GM19240 (cell line): ENCODE measurements around the gene PTDSS2.

- RRBS: no CpG with 5 or more reads among the region's 19 CpGs
Measured at GRCh38 chr11:205894-206857, 1.0 kb downstream of the BET1L start.

DNA sequence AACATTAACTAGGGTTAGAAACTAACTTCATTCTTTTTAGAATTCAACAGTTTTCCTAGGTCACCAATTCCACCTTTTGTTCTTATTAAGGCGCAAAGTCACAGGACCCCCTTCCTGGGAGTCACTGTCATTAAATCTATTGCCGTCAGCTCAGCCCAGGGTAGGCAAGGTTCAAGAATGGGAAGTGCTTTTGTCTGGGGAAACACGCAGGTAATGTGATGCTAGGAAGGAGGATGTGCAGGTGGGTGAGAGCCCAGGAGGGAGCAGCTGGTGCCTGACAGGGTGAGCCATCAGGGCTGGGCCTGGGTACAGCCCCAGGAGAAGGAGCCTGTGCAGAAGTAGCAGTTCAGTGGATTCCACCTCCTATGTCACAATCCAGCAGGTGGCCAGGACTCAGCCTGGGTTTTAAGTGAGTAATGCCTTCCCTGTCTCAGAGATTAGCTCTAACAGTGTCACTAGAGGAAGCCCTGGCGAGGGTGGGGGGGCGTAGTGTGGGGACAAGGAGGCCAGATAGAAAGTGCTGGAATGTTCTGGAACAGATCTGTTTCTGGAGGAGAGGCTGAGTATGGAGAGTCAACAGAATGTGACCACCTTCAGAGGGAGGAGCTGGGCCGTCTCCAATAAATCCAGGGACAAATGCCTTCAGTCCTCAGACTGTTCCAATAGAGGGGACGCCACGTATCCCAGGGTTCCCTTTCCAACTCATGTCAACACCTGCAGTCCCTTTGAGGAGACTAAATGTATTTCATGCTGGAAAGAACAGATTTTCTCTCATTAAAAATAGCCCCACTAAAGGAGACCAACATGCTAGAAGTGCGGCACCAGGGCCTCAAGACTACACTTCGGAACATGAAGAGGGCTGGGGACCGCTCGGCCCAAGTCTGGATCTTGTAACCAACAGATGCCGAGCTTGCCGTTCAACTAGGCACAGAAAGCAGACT, 8.2 kb downstream of the RIC8A start:
- RRBS: no CpG with 5 or more reads among the region's 14 CpGs

GRCh38 chr11:238732-239171, 2.0 kb downstream of the PSMD13 start:
- RRBS: no CpG with 5 or more reads among the region's 3 CpGs

DNA sequence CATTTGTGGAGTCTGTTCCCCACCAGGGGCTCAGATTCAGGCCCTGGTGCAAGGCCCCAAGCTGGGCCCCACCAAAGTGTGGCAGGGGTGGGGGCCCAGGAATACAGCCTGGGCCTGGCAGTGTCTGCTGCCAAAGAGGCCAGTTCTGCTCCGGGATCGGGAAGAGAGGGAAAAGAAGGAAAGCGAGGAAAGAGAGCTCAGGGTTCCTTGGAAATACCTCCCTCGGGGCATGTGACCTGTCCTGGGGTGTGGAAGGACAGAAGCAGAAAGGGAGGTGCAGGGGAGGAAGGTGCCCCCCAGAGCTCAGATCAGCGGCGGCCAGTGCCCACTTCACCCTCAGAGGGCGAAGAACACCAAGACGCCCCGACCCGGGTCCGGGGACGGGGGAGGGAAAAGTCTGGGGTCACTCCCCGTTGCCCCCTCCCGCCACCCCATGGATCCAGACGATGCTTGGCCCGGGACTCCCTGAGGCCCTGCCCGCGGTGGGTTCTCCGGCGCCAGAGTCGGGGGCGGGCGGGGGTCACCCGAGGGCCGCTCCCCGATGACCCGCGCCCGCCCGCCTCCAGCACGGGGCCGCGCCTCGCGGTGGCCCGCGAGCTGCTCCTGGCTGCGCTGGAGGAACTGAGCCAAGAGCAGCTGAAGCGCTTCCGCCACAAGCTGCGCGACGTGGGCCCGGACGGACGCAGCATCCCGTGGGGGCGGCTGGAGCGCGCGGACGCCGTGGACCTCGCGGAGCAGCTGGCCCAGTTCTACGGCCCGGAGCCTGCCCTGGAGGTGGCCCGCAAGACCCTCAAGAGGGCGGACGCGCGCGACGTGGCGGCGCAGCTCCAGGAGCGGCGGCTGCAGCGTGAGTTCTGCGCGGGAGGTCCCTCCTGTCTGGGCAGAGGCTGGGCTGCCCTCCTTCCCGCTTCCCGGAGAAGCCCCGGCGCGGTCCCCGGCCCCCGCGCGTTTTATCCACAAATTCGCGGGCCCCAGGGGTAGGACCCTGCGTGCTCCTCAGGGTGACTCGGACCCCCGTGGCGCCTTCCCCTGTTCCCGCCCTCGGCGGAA, 879 bp downstream of the NLRP6 start:
- RRBS: 24% methylated on average over 17 of the region's 89 CpGs

- RRBS: no CpG with 5 or more reads among the region's 26 CpGs
Measured at GRCh38 chr11:304310-304712, 3.3 kb upstream of the IFITM2 start.

DNA sequence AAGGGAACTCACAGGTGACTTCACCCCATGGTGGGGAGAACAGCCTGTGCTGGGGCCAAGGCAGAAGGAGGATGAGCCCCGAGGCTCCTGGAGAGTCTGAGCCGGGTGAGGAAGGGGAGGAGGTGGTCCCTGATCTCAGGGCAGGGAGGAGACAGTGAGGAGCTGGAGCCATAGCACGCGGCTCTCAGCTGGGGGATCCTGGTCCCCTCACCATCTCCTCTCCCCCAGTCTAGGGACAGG, 1.1 kb downstream of the IFITM2 start:
- RRBS: no CpG with 5 or more reads among the region's 4 CpGs

GRCh38 chr11:313564-313787, 364 bp upstream of the IFITM1 start:
- RRBS: no CpG with 5 or more reads among the region's 4 CpGs

DNA sequence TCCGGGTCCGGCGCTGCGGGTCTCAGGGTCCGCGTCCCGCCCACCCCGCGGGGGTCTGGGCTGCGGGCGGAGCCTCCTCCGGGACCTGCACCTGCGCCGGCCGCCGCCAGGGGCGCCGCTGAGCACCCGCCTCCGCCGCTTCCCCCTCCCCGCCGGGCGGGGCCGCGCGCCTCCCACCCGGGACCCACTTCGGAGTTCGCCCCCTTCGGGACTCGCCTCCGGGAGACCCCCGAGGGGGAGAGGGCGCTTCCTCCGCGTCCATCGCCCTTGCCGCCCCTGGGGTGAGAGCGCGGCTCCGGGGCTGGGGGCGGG, 2.2 kb downstream of the IFITM3 start:
- RRBS: no CpG with 5 or more reads among the region's 43 CpGs

GRCh38 chr11:324755-325461, 4.2 kb upstream of the IFITM3 start:
- RRBS: no CpG with 5 or more reads among the region's 26 CpGs

GRCh38 chr11:326948-328153, 6.7 kb upstream of the IFITM3 start:
- RRBS: 17% methylated on average over 1 of the region's 24 CpGs

DNA sequence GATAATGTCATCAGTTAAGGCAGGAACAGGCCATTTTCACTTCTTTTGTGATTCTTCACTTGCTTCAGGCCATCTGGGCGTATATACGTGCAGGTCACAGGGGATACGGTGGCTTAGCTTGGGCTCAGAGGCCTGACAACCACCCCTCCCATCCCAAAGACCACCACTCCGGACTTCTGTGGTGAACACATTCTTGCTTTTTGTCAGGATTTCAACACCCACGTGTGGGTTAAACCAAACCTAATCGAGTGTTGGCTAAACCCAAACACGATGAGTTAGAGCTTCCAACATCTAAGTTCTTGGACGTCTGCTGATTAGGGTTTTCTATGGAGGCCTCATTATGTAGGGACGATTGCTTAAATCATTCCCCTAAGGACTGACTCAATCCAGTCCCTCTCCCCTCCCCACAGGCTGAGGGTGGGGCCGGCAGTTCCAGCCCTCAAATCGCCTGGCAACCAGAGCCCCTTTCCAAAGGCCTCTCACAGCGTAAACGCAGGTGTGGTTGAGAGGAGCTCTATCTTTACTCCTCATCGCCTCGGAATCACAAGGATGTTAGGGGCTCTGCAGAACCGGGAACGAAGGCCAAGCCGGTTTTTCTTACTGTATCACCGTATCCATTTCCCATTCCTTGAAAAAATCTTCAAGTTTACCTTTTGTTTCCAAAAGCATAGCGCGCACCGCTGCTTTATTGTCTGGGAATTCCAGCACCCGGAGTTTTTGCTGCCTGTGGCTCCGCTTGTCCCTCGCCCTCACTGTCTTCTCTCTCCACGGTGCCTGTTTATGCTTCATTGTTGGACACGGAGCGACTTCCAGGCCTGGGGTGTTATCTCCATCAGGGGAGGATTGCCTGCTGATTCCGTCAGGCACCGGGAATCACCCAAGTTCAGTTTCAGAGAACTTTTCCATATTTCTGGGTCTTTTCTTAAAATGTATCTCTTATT, 13.6 kb upstream of the IFITM3 start:
- RRBS: no CpG with 5 or more reads among the region's 30 CpGs

DNA sequence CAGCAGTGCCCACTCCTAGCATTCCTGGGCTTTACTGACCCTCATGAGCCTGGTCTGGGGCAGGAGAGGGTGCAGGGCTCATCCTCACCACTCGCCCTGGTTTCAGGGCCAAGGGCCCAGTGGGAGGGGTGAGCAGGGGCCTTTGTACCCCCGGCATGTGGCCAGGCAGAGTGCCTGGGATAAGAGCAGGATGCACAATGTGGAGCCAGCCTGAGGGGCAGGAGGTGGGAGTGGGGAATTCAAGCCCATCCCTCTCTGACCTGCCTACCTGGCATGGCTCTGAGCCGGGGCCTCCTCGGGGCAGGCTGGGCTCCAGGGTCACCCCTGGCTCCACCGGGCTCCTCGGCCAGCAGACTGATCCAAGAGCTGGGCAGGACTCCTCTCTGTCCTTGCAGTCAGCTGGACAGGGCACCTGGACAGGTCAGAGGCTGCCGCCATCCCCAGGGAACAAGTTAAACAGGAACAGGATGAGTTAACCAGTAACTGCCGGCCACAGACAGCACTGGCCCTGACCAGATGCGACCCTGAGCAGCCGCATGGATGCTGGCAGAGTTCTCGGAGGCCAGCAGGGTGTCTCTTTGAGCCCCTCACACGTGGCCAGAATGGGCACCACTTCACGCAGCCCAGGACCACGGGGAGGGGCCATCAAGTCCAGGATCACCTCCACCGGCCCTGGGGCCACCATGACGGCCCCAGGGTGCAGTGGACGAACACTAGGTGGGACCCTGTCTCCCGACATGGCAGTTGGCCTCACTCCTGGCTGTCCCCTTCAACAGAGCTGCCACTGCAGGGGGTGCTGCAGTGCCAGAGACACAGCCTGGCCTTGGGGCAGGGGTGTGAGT, 5.0 kb downstream of the SIGIRR start:
- RRBS: 90% methylated on average over 3 of the region's 18 CpGs

DNA sequence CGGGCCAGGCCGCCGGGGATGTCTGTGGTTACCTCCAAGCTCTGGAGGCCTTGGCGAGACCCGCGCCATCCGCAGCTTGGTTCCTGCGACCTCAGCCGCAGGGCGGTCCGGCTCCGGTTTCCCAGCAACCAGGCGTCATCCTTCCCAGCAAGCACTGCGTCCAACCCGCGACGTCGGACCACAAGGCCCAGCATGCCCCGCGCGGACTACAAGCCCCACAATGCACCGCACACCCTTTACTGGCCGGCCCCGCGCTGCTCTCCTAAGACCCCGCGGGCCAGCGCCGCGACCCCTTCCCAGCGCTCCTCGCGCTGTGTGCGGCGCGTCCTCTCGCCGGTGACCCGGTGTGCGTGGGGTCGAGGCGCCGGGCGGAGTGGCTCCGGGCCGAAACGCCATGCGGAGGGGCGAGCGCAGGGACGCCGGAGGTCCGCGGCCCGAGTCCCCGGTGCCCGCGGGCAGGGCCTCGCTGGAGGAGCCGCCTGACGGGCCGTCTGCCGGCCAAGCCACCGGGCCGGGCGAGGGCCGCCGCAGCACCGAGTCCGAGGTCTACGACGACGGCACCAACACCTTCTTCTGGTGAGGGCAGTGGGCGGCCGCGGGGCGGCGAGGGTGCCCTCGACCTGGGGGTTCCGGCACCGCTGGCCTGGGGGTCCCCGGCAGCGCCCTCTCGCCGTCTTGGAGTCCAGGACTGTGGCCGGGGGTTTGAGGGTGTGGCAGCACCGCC, at the start of gene PTDSS2:
Gene PTDSS2 (plus strand): TSS at position 218 of the 724 bp plus-strand sequence.
- RRBS: 2% methylated on average over 40 of the region's 87 CpGs

DNA sequence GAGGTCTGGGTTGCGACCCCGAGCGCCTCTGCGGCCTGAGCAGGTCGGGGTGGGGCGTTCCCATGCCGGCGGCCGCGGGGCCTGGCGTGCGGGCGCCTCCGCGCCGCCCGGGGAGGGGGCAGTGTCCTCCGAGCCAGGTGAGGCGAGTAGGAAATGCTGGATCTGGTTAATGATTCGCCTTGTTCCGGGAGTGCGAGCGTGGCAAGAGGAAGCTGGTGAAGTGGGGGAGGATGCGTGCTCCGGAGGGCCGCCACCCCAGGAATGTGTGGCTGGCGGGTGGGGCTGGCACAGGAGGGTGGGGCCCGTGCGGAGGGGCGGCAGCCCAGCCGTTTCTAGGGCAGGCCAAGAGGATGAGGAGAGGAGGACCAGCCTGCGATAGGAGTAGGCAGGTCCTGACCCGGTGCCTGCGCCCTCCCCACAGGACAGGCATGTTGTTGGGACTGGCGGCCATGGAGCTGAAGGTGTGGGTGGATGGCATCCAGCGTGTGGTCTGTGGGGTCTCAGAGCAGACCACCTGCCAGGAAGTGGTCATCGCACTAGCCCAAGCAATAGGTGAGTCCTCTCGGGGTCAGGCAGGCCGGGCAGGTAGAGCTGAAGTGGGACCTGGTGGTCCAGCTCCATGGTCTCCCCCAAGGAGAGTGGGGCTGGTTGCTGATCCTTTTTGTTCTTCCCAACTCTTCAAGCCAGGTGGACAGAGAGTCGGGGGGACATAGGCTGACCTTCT, 733 bp downstream of the RASSF7 start:
- RRBS: 2% methylated on average over 20 of the region's 40 CpGs

GRCh38 chr11:562277-562900, 1.6 kb downstream of the RASSF7 start:
- RRBS: 96% methylated on average over 9 of the region's 28 CpGs

- RRBS: no CpG with 5 or more reads among the region's 9 CpGs
Measured at GRCh38 chr11:584327-584706, 8.0 kb downstream of the PHRF1 start.

DNA sequence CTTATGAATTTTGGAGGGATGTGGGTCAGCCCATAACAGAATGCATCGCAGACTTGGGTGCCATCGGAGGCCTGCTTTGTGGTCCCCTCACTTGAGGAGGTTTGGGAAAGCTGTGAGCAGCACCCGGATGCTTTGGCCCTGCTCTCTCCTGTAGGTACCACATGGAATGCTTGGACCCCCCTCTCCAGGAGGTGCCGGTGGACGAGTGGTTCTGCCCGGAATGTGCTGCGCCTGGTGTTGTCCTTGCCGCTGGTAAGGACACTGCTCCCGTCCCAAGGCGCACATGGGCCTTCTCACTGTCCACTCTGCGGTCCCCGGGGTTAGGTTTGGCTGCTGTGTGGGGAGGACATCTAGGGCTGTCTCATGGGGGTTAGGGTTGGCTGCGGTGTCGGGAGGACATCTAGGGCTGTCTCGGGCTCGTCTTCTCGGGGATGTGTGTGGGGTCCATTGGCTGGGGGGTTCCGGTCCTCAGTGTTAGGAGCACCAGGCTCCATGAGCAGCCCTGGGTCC, 18.9 kb downstream of the IRF7 start:
- RRBS: 98% methylated on average over 8 of the region's 18 CpGs

GRCh38 chr11:612890-614094, 2.5 kb downstream of the IRF7 start:
- RRBS: 96% methylated on average over 13 of the region's 56 CpGs

GRCh38 chr11:614095-614992, 1.4 kb downstream of the IRF7 start:
- RRBS: 93% methylated on average over 9 of the region's 43 CpGs

DNA sequence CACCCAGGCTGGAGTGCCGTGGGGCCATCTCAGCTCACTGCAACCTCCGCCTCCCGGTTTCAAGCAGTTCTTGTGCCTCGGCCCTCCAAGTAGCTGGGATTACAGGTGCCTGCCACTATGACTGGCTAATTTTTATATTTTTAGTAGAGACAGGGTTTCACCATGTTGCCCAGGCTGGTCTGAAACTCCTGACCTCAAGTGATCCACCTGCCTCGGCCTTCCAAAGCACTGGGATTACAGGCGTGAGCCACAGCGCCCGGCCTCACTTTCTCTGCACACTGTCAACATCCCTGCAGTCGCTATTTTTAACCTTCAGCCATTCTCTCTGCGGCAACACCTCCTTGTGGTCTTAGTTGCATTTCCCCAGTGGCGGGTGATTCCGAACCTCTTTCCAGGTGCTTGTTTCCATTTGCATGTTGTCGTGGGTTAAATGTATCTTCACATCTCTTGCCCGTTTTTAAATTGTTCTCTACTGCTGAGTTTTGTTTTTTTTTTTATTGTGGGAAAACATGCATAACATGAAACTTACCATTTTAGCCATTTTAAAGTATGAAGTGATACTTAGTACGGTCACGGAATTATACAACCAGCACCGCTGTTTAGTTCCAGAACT, 2.2 kb upstream of the SCT start:
- RRBS: no CpG with 5 or more reads among the region's 17 CpGs